Endothelial cell of umbilical vein (primary cell): Measurements from ENCODE around the gene FAM177B.

GRCh38 chr1:220121959-220122677 is 28.2 kb downstream of the IARS2 start:
- PRO-cap: no peak
CAGE:
- cytosol, long polyA minus RNA: no peak
- cytosol, long polyA plus RNA: no peak
- long polyA plus RNA: no peak
- nucleus, long polyA minus RNA: no peak
- nucleus, long polyA plus RNA: no peak

DNA sequence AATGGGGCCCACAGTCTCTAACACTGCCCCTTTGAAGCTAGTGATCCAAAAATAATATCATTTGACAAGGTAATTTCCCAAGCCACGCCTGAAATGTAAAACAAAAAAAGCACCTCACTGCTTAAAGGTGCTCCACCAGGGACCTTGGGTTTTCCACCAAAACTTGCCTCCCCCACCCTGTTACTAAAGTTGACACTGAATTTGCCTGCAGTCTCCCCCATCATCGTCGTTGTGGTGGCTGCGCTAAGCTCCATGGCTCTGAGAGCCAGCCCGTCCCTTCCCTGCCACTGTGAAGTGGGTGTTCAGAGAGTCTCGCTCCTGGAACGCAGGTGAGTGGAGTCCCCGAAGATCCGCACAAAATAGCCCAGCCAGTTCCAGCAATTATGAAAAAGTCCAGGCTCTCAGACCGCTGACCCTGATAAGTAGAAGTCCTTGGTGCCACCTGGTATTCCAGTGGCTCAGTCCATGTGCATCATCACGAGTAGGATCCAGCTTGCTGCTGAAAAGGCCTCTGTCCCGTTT is 52.2 kb downstream of the RAB3GAP2 start:
- PRO-cap: no peak
CAGE:
- cytosol, long polyA minus RNA: no peak
- cytosol, long polyA plus RNA: no peak
- long polyA plus RNA: no peak
- nucleus, long polyA minus RNA: no peak
- nucleus, long polyA plus RNA: no peak

- PRO-cap: no peak
CAGE:
- cytosol, long polyA minus RNA: no peak
- cytosol, long polyA plus RNA: no peak
- long polyA plus RNA: no peak
- nucleus, long polyA minus RNA: no peak
- nucleus, long polyA plus RNA: no peak
These were observed 27.2 kb downstream of the RAB3GAP2 start for GRCh38 chr1:220244911-220245575.

- PRO-cap: no peak
CAGE:
- cytosol, long polyA minus RNA: no peak
- cytosol, long polyA plus RNA: no peak
- long polyA plus RNA: no peak
- nucleus, long polyA minus RNA: no peak
- nucleus, long polyA plus RNA: no peak
These were observed 2.0 kb downstream of the MTARC2 start for GRCh38 chr1:220750047-220750686.

DNA sequence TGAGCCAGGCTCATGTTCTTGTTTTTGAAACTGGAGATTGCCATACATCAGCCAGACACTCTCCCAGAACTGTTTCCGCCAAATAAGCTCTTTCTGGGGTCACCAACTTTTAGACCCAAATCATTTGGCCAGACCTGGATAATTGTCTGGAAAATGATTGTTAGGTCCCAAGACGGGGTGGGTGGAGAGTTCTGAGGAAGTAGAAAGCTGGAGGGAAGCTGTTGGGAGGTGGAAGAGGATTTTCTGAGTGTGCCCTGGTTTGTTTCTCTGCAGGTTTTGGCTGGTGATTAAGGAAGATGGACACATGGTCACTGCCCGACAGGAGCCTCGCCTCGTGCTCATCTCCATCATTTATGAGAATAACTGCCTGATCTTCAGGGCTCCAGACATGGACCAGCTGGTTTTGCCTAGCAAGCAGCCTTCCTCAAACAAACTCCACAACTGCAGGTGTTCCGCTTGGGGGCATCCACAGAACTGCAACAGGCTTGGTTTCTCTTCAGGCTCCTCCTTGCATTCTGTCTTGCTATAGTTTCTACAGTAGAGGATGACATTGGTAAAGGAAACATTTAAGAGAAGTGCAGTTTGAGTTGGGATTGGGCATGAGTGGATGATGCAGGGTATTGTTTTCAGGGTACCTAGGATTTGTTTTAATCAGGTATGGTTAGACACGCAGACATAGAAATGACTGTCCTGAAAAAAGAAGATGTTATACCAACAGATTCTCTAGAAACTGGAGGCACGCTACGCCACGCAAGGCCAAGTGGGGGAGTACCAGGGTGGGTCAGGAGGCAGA is 6.7 kb downstream of the MTARC2 start:
- PRO-cap: no peak
CAGE:
- cytosol, long polyA minus RNA: no peak
- cytosol, long polyA plus RNA: no peak
- long polyA plus RNA: no peak
- nucleus, long polyA minus RNA: no peak
- nucleus, long polyA plus RNA: no peak

DNA sequence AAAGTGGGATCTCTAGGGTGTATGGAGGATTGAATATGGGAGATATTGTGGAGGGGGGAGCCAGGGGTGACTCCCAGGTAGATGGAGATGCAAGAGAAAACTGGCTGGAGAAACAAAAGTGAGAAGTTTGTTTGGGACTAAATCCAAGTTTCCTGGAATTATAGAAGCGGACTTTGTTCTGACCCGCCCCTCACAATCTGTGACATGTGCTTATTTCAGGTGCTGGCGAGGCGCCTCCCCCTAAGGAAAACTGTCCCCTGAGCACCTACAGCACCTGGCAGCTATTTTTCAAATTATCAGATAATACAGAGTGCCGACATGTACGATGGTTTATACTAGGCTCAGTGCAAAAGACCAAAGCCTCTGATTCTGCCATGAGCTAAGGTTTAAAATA is 13.9 kb downstream of the MTARC2 start:
- PRO-cap: no peak
CAGE:
- cytosol, long polyA minus RNA: no peak
- cytosol, long polyA plus RNA: no peak
- long polyA plus RNA: no peak
- nucleus, long polyA minus RNA: no peak
- nucleus, long polyA plus RNA: no peak

- PRO-cap: no peak
CAGE:
- cytosol, long polyA minus RNA: no peak
- cytosol, long polyA plus RNA: no peak
- long polyA plus RNA: no peak
- nucleus, long polyA minus RNA: no peak
- nucleus, long polyA plus RNA: no peak
These were observed 41.3 kb downstream of the MTARC1 start for GRCh38 chr1:220827901-220828513.

DNA sequence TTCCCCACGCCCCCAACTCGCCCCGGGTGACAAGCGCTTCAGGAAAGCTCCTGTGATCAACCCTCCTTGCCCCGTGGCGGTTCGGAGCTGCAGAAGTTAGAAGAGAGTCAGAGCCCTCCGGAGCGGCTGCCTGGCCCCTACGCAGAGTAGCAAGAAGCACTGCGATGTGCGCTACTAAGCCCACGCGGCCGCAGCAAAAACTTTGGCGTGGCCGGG is 281 bp upstream of the HLX start:
- PRO-cap: bidirectional peak, plus-strand start outside the sequence, minus-strand start at position 151 of the sequence
CAGE:
- cytosol, long polyA minus RNA: no peak
- cytosol, long polyA plus RNA: no peak
- long polyA plus RNA: no peak
- nucleus, long polyA minus RNA: start-site peak on the minus strand centred at position 186 of the sequence, 37 bp wide, 21 reads
- nucleus, long polyA plus RNA: no peak

DNA sequence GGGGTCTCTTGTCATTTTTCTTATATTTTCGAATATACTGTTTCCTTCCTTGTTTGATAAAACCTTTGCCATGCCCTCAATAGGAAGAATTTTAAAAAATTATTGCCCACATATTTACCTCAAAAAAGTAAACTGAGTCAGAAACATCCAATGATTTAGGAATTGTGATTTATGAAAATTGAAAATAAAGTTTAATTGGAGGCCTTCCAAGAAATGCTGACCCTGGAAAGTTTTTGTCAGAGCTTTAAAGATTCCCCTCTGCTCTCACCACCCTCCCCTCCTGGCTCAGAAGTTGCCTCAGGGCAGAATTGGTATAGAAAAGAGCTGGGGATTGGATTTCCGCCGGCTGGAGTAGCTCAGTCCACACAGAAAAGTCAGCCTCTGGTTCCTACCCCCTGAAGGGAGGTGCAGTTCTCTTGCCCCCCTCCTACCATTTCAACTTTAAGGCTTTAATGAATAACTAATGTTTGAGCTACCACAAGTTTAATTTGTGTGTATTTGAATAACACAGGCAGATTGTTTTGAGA is 26.8 kb downstream of the DUSP10 start:
- PRO-cap: no peak
CAGE:
- cytosol, long polyA minus RNA: no peak
- cytosol, long polyA plus RNA: no peak
- long polyA plus RNA: no peak
- nucleus, long polyA minus RNA: no peak
- nucleus, long polyA plus RNA: no peak

GRCh38 chr1:221715603-221715901 is 26.3 kb downstream of the DUSP10 start:
- PRO-cap: no peak
CAGE:
- cytosol, long polyA minus RNA: no peak
- cytosol, long polyA plus RNA: no peak
- long polyA plus RNA: no peak
- nucleus, long polyA minus RNA: no peak
- nucleus, long polyA plus RNA: no peak

- PRO-cap: no peak
CAGE:
- cytosol, long polyA minus RNA: no peak
- cytosol, long polyA plus RNA: no peak
- long polyA plus RNA: no peak
- nucleus, long polyA minus RNA: no peak
- nucleus, long polyA plus RNA: no peak
These were observed 5.1 kb downstream of the DUSP10 start for GRCh38 chr1:221736651-221737409.

GRCh38 chr1:222026285-222026782 is 284.4 kb upstream of the DUSP10 start:
- PRO-cap: no peak
CAGE:
- cytosol, long polyA minus RNA: no peak
- cytosol, long polyA plus RNA: no peak
- long polyA plus RNA: no peak
- nucleus, long polyA minus RNA: no peak
- nucleus, long polyA plus RNA: no peak

GRCh38 chr1:222040358-222040557 is 298.4 kb upstream of the DUSP10 start:
- PRO-cap: no peak
CAGE:
- cytosol, long polyA minus RNA: no peak
- cytosol, long polyA plus RNA: no peak
- long polyA plus RNA: no peak
- nucleus, long polyA minus RNA: no peak
- nucleus, long polyA plus RNA: no peak

DNA sequence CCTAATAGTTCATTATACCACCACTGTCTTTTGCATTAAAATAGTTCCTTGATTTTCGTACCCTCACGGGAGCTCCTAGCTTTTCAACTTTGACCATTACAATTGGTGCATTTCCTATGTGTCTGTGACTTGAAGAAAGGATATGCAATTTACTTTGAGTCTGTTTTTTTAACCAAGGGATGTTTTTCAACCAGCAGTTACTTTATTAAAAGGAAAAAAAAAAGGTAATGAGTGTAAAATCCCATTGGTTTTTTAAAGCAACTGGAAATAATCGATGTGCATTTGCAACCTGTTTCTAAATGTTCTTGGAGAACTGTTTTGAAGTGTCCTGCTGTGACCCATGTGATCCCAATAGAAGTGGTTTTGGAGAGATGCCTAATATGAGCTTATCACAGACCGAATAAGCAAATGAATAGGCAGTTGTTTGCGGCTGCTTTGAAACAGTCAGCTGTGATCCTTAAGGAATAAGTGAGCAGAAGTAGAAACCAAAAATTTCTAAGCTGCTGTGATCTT is 329.3 kb upstream of the DUSP10 start:
- PRO-cap: no peak
CAGE:
- cytosol, long polyA minus RNA: no peak
- cytosol, long polyA plus RNA: no peak
- long polyA plus RNA: no peak
- nucleus, long polyA minus RNA: no peak
- nucleus, long polyA plus RNA: no peak

- PRO-cap: no peak
CAGE:
- cytosol, long polyA minus RNA: no peak
- cytosol, long polyA plus RNA: no peak
- long polyA plus RNA: no peak
- nucleus, long polyA minus RNA: no peak
- nucleus, long polyA plus RNA: no peak
These were observed 26.3 kb downstream of the HHIPL2 start for GRCh38 chr1:222521641-222521966.

- PRO-cap: no peak
CAGE:
- cytosol, long polyA minus RNA: no peak
- cytosol, long polyA plus RNA: no peak
- long polyA plus RNA: no peak
- nucleus, long polyA minus RNA: no peak
- nucleus, long polyA plus RNA: no peak
These were observed at the start of gene FAM177B for GRCh38 chr1:222736843-222737939. TSS of gene FAM177B (plus strand) at chr1:222737202.

GRCh38 chr1:222746288-222746690 is 9.3 kb downstream of the FAM177B start:
- PRO-cap: no peak
CAGE:
- cytosol, long polyA minus RNA: no peak
- cytosol, long polyA plus RNA: no peak
- long polyA plus RNA: no peak
- nucleus, long polyA minus RNA: no peak
- nucleus, long polyA plus RNA: no peak

- PRO-cap: no peak
CAGE:
- cytosol, long polyA minus RNA: no peak
- cytosol, long polyA plus RNA: no peak
- long polyA plus RNA: no peak
- nucleus, long polyA minus RNA: no peak
- nucleus, long polyA plus RNA: no peak
These were observed 120.5 kb downstream of the TLR5 start for GRCh38 chr1:223022459-223023082.

GRCh38 chr1:223137410-223138060 is 5.5 kb downstream of the TLR5 start:
- PRO-cap: no peak
CAGE:
- cytosol, long polyA minus RNA: no peak
- cytosol, long polyA plus RNA: no peak
- long polyA plus RNA: no peak
- nucleus, long polyA minus RNA: no peak
- nucleus, long polyA plus RNA: no peak

DNA sequence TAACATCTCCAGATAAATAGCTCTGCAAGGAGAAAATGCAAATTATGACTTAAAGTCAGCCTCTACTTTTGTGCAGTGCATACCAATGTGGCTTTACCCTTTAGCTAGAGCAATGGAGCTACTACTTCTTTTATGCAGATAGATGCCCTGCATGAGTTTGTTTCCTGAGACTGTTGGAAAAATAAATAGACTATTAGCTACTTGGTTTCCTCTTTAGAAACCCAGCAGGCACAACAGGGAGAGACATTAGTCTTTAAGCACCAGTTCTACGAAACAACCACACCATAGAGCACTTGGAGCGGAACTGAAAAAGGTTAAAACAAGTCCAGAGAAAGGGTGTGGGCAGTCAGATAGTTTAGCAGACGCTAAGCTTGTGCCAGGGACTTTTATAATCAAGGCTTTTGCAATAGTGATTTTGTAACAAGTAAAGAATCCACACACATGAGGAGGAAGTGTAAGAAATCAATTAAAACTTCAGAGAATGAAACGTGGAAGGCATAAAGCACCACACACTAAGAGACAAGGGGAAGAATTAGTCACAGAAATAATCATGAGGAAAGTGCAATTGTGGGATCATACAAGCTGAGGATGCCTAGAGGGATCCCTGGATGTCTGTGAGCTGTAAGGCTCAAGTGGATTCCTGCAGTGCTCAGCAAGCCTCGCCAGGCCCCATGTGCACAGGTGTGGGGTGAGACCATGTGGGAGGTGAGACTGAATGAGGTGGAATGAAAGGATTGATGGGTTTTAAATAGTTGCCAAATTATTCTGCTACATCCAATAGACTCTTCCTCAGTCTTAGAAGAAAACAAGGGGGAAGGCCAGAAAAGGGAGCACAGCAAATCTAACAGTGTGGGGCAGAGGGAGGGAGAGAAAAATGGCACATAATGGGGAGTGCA is 37.8 kb upstream of the TLR5 start:
- PRO-cap: no peak
CAGE:
- cytosol, long polyA minus RNA: no peak
- cytosol, long polyA plus RNA: no peak
- long polyA plus RNA: no peak
- nucleus, long polyA minus RNA: no peak
- nucleus, long polyA plus RNA: no peak